Osteoblast (primary cell): Measurements from ENCODE around the gene CYP4F2.

DNA sequence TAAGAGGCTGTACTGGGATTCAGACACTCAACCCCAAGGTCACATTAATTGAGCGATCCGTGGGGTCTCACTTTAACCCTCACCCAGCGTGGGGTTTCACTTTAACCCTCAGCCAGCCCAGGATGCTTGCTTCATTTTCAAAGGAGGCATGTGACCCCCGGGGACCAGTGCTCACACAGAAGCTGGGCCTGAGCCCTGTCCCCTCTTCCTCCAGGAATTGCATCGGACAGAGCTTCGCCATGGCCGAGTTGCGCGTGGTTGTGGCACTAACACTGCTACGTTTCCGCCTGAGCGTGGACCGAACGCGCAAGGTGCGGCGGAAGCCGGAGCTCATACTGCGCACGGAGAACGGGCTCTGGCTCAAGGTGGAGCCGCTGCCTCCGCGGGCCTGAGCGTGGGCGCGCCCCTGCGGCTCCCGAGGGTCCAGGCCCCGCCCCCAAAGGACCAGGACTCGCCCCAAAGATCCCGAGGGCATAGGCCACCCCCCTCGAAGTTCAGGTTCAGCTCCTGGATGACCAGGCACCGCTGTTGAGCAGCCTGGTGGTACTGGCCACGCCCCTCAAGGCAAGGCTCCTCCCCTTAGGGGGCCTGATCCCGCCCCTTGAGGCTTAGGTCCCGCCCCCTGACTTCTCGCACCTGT lies 42.9 kb downstream of the CYP4F22 start:
- CAGE, long polyA plus RNA = no peak
- RRBS = no CpG with 5 or more reads among the region's 38 CpGs

- CAGE, long polyA plus RNA = no peak
- RRBS = 3% methylated on average over 2 of the region's 27 CpGs
Observed at GRCh38 chr19:15555703-15556177, 47.4 kb downstream of the CYP4F22 start.

- CAGE, long polyA plus RNA = no peak
- RRBS = no CpG with 5 or more reads among the region's 6 CpGs
Observed at GRCh38 chr19:15641855-15642508, 1.3 kb downstream of the CYP4F3 start.

GRCh38 chr19:15666901-15667191 lies 6.0 kb upstream of the CYP4F12 start:
- CAGE, long polyA plus RNA = no peak
- RRBS = no CpG with 5 or more reads among the region's 4 CpGs

DNA sequence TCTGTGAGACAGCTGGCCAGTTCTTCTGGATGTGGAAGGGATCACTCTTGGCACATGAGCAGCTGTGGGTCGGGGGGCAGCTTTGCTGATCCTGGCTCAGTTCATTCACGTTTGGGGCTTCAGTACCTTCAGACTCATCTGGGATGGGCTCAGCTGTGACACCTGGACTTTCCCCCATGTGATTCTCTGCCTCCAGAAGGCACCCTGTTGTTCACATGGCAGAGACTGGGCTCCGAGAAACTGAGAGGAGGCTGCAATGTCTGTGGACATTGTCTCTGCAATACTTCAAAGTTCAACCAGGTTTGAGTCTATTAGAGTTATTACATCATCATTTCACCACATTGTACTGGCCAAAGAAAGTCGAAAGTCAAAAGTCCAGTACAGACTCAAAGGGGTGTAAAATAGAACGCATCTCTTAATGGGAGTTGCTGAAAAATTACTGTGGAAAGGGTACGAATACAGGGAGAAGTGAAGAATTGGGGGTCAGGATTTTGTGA lies 8.0 kb downstream of the CYP4F12 start:
- CAGE, long polyA plus RNA = no peak
- RRBS = no CpG with 5 or more reads among the region's 6 CpGs

GRCh38 chr19:15696788-15697324 lies 24.0 kb downstream of the CYP4F12 start:
- CAGE, long polyA plus RNA = no peak
- RRBS = no CpG with 5 or more reads among the region's 16 CpGs

DNA sequence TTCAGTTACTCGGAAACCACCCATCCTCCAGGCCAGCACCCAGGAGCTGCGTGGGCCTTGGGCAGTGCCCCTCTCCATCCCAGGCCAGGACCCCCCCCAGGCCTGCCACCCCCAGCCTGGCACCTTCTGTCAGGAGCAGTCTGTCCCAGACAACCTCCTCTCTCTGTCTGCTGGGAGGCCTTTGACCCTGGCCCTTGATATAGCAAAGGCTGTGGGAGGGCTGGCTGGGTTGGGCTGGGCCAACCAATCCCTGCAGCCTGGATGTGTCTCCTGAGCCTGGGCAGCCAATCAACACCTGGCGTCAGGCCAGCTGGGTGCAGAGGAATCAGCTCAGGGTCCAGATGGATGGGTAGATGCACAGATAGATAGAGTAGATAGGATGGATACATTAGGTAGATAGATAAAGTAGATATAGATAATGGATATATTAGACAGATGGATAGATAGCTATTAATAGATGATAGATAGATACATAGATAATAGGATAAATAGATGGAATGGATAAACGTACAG lies at the start of gene CYP4F2:
TSS of gene CYP4F2 (minus strand) at position 172 of the 513 bp plus-strand sequence.
- CAGE, long polyA plus RNA = no peak
- RRBS = no CpG with 5 or more reads among the region's 4 CpGs

GRCh38 chr19:16068827-16069349 lies 7.4 kb upstream of the TPM4 start:
- CAGE, long polyA plus RNA = no peak
- RRBS = no CpG with 5 or more reads among the region's 9 CpGs

DNA sequence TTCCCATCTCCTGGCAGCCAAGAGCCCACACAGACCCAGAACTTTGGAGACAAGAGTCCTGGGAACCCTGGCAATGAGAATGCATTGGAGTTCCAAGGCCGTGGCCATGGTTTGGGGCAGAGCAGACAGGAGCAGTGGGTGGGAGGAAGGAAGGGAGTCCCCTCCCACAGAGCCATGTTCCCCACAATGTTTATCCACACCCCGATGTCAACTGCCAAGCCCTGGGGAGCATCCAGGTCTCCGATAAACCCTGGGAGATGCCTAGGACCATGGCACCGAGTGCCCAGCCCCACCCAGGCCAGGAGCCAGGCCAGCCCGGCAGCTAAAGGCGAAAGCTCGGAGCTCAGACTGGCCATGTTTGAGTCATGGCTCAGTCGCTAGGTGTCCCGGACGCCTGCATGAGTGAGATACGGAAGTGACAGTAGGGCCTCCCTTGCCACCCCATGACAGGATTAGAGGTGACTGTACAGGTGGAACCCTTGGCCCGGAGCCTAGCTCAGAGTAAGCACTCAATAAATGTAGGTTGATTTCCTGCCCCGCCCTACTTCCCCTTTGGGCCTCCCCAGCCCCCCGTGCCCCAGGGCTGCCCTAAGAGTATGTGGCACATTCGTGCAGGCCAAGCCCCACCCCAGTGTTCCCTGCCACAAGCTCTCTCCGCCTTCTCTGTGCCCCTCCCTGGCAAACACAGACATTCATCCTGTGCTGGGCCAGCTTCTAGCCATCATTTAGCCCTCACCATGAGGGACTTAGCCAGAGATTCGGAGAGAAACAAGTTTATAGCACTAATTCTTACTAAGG lies 5.9 kb upstream of the TPM4 start:
- CAGE, long polyA plus RNA = no peak
- RRBS = 44% methylated on average over 8 of the region's 17 CpGs

DNA sequence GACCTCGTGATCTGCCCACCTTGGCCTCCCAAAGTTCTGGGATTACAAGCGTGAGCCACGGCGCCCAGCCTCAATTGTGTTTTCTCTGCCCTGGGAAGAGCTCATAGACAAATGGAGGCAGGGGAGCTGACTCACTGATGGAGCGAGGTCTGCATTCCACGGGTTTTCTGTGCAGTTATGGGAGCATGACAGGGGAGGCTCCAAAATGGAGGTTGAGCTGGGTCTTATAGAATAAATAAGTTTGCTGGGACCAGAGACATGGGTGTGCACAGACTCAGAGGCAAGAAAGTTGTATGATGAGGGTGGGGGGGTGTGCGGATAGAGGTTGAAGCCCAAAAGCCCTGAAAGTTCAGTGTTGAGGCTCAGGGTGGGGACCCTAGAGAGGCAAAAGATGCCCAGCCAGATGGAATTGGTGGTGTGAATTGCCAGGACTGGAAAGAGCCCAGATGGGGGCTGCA lies 1.7 kb downstream of the TPM4 start:
- CAGE, long polyA plus RNA = no peak
- RRBS = no CpG with 5 or more reads among the region's 7 CpGs

DNA sequence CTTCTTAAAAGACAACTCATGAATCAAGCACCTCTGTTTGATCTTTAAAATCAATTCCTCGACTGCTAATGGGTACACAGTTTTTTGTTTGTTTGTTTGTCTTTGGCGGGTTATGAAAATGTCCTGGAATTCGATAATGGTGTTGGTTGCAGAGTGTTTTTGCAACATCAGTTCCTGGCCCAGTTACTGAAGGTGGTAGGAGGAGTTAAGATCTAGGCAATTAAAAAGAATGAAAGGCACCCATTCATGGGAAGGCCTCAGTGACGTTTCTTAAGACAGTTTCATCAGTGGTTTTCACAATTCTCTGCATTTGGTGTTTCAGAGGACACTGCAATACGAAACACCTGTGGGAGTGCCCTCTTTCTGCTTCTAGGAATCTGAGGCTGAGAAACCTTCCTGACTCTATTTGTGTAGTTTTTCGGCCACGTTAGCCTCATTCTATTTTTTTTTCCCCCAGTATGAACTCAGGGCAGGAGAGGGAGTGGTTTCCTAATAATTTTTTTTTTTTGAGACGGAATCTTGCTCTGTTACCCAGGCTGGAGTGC lies 3.0 kb downstream of the TPM4 start:
- CAGE, long polyA plus RNA = no peak
- RRBS = no CpG with 5 or more reads among the region's 8 CpGs

DNA sequence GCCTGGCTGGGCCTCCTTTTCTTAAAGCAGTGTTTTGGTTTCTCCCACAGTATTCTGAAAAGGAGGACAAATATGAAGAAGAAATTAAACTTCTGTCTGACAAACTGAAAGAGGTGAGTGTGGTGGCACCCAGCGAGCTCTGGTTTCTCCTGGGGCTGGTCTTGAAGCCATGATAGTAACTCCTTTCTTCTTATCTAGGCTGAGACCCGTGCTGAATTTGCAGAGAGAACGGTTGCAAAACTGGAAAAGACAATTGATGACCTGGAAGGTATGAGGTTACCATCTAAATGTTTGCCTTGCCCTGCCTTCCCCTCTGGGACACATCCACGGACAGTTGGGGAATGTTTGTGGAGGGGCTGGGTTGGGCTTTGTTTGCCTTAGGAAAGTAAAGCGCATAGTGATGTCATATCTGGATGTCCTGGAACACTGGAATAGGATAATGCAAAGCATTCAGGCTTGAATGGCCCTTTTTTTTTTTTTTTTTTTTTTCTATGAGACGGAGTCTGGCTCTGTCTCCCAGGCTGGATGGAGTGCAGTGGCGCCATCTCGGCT lies 17.3 kb downstream of the TPM4 start:
- CAGE, long polyA plus RNA = no peak
- RRBS = no CpG with 5 or more reads among the region's 8 CpGs

DNA sequence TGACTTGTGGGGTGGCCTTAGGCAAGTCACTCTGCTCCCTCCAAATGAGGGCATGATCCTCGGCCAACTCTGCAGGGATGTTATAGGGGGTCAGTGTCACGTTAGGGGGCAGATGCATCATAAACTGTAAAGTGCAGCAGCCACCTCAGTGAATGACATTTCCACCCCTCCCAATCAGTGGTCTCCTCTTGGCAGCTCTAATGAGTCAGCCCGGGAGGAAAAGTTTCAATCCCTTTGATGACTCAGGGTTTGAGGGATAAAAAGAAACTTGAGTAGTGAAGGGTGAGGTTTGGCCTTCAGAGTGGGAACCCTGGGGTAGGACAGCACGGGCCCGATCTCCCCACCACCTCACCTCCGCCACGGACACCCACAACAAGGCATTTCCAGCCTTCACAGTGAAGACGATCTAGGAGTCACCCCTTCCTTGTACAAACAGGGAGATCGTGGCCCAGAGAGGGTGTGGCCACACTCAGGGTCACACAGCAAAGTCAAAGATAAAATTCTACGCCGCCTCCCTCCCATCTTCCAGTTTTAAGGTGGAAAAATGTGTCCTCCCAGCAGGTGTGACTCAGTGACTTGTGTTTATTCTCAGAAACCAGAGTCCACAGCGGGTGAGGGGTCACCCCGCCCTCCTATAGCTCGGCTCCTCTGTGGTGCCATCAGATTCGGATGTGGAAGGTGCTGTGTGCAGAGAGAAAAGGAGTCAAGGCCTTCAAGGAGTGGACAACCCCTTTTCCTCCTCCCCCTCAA lies 12.3 kb downstream of the CIB3 start:
- CAGE, long polyA plus RNA = no peak
- RRBS = no CpG with 5 or more reads among the region's 15 CpGs

- CAGE, long polyA plus RNA = no peak
- RRBS = 96% methylated on average over 3 of the region's 18 CpGs
Observed at GRCh38 chr19:16203175-16203812, 5.6 kb downstream of the AP1M1 start.

- CAGE, long polyA plus RNA = no peak
- RRBS = 29% methylated on average over 10 of the region's 27 CpGs
Observed at GRCh38 chr19:16326275-16326829, 1.7 kb downstream of the KLF2 start.

DNA sequence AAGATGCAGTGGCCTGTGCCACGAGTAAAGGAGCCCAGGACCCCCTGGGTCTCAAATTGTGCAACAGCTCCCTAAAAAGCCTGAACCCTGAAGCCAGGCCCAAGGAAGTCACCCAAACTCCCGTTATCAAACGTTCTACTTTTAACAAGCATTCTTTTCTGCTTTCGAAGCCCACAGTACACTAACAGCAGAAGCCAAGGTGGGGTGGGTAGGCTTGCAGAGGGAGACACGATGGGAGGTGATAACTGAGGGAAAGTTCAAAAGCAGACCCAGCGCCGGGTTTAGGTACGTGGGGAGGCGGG lies 49.7 kb downstream of the KLF2 start:
- CAGE, long polyA plus RNA = no peak
- RRBS = no CpG with 5 or more reads among the region's 9 CpGs

DNA sequence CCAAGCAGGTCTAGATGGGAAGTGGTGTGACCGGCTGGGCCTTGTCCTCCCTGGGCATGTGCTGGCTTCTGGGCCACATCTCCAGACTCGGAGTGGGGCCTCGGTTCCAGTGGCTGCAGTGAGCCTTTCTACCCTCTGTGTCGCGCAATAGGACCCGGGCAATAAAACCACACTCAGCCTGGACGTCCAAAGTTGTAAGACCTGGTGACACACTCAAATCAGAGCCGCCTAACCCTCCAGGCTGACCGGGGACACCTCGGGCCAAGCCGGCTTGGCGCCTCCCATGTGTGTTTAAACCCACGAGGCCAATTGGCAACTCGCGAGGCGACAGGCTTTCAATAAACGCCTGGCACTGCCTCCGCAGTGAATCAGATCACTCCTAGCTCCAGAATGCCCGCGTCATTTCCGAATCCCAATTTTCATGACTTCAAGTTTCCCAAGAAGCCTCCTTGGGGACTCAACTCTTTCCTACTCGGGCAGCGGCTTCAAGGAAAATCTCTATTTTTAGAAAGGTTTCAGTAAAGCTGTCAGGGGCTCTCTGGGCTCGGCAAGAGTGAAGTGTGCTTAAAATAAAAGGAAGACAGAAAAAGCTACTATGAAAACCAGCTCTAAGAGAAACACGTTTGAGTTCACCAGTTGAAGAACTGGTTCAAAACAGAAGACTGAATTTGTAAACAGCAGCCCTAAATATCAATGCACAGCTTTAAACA lies 57.4 kb downstream of the KLF2 start:
- CAGE, long polyA plus RNA = no peak
- RRBS = 8% methylated on average over 4 of the region's 25 CpGs

DNA sequence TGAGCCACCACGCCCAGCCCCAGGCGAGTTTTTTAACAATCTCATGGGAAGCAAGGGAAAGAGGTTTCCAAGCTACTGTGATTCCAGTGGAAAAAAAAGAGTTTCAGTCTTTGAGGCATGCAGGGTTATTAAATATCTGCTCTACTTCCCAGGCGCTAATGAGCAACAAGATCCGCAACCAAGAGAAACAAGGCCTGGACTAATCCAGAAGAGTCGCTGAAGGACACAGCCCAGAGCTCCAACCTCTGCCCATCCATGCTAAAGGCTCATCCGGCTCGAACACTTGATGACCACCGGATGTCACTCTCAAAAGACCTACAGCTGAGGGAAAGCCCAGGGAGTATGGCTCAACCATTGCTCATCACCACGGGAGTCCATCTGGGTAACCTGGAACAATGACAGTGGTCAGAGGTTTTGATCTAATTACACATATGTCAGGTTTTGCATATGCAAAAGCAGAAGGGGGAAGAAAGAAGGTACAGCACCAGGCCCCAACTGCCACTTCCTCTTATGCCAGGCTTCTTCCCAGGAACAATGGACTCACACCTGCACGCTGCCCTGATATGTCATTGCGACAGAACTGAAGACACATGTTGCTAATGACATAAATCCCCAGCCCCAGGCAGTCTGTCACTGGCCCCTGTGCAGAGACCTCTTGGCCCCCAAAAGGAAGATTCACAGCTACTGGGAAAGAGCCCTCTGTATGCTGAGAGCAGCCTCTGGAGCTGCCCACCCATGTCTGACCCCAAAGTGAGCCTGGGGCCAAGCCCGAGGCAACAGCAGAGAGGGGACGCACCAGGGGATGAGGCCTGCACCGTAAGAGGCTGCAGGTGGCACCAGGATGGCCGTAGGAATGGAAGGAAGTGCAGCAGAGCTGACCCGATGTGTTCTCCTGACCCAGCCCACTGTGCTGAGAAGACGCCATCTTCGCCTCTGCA lies 26.5 kb downstream of the EPS15L1 start:
- CAGE, long polyA plus RNA = no peak
- RRBS = no CpG with 5 or more reads among the region's 18 CpGs

DNA sequence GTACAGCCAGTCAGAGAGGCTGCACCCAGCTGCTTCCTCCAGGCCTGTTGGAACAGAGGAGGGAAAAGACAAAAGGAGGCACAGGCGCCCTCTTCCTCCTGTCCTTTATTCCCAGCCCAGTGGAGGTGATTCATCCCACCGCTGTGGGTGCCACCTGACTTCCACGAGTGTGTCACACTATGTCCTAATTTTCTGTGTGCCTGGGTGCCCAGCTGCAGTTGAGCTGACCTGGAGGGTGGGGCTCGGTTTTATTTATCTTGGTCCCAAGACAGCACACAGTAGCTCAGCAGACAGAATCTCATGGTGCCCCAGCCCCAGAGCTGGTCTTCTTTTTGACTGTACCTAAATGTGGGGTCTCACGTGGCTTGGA lies 9.0 kb downstream of the EPS15L1 start:
- CAGE, long polyA plus RNA = no peak
- RRBS = no CpG with 5 or more reads among the region's 5 CpGs

DNA sequence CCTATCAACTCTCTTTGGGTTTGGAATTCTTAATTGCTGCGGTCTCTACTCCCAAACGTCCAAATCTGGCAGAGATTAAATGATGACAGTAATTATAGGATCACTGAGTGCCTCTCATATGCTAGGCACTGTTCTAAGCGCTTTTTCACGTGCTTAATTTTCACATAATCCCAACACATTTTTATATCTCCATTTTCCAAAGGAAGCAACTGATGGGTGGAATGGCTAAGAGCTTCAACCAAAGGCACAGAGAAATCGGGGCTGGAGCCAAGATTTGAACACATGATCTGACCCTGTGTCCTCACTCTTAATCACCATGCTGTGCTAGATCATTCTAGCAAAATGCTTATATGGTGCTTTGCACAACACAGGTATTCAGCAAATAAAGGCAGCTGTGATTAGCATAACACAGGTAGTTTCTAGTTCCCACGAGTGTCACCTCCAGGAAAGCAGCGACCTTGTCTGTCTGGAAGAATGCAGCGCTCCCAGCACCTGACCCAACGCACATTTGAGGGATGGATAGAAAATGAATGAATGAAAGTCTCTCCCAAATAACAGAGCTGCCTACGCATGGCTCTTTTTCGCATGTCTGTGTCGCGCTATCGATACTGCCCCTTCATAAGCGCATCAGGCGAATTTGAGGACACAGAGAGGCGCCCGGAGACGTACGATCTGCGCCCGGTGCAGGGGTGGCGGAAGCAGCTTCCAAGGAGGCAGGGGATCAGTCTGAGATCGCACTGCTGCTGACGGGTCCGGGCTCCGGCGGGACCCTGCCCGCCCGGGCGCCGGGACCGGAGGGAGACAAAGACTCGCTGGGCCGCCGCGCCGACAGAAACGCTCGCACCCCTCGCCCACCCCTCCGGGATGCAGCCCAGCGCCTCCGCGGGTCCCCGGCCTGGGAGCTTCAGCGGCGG lies 777 bp downstream of the EPS15L1 start:
- CAGE, long polyA plus RNA = no peak
- RRBS = 2% methylated on average over 15 of the region's 48 CpGs